Progenitor cell of endocrine pancreas (in vitro differentiated cells): ENCODE measurements around a stretch of chr6.

DNA sequence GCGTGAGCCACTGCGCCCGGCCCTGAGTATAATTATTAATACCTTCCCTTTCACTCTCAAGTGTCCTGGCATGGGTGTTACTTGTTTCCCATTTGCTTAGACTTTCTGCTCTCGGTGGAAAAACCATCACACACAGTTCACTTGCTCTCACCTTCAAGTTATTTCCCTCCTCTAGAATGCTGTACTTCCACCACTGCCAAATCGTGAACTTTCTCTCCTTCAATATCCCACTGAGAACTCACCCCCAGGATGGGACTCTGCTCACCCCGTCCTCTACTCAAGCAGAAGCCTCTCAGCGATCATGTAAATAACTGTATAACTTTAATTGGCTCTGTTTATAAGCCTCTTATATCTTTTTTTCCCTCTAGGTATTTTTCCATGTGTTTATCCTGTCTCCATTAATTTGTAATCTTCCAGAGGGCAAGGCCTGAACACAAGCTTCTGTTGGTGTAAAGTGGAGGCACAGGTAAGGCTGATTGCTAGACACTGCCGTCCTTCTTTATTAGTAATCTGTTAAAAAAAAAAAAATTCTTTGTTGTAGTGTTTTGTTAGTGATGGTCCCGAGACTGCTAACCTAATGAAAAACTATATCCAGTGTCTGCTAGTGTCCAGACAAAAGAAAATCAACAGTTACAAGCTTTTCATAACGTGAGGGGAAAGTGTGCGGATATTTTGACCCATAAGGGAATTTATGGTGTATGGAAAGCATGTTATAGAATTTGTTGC, 4.4 kb upstream of the HIVEP1 start:
- PRO-cap, result no peak

GRCh38 chr6:12203012-12203522, 87.1 kb upstream of the EDN1 start:
- PRO-cap, result bidirectional peak, plus-strand start at chr6:12203355, minus-strand start at chr6:12203162

DNA sequence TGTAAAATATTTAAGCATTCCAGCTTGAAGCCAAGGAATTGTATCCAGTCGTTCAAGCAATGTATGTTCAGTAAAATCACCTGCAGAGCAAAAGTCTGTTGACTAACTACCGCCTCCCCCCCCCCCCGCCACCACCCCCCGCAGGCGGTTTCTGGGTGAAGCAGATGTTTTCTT, 829 bp downstream of the EDN1 start:
- PRO-cap, result no peak

DNA sequence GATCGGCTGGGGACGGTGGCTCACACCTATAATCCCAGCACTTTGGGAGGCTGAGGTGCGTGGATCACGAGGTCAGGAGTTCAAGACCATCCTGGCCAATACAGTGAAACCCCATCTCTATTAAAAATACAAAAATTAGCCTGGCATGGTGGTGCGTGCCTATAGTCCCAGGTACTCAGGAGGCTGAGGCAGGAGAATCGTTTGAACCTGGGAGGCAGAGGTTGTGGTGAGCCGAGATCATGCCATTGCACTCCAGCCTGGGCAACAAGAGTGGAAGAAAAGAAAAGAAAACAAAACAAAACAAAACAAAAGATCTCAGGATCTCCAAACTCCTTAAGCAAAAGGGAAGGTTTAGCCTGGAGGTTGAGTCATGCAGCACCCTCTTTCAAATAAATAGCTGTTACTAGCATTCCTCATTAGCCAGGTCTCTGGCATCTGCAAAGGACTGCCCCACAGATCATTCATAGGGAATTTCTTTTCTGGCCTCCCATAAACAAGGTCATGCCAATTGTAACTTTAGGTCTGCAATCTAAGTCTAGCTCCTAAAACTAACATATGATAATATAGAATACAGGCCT, 37.1 kb downstream of the EDN1 start:
- PRO-cap, result no peak

DNA sequence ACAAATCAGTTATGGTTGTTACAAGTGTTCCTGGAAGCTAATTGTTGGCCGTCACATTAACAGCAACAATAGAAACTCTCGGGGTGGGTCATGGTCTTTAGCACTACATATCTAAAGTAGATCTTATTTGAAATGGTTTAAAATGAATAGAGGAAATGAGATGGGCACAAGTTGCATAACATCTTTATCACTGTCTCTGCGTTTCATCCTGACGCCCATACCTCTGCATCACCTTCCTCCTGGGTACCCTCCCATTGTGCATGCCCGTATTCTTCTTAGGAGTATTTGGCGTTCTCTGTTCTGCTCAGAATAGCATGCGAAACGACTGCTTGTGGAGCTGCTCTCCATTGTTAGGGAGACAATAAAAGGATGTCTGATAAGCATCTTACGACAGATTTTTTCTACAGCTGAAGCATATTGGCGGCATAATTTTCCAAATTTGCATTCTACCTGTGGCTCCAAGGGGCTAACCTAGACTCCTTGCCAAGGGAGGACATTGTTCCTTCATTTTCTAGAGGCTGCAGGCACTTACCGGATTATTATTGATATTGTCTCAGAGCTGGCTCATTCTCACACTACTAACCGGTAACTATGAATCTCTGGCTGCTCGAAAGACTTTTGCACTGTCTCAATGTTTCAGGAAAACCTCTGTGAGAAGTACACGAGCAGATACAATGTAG, 118.6 kb downstream of the EDN1 start:
- PRO-cap, result no peak

DNA sequence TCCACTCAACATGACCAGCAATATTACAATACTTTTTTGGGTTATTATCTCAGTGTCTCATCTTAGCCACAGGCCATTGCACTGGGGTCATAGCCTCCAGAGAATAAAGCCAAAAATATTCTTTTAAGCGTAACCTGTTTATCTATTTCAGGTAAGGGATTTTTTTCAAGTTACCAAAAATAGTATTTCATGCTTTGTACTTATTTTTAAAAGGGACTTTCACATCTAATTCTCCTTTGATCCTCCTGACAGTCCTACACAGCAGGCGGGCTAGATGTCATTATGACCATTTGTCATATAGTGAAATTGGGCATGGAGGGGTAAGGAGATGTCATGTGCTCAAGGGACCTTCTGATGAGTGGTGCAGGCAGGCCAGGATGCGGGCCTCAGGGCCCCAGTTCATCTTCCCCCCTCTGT, 69.0 kb downstream of the TBC1D7 start:
- PRO-cap, result no peak

GRCh38 chr6:13289593-13290734, 38.4 kb downstream of the TBC1D7 start:
- PRO-cap, result no peak

DNA sequence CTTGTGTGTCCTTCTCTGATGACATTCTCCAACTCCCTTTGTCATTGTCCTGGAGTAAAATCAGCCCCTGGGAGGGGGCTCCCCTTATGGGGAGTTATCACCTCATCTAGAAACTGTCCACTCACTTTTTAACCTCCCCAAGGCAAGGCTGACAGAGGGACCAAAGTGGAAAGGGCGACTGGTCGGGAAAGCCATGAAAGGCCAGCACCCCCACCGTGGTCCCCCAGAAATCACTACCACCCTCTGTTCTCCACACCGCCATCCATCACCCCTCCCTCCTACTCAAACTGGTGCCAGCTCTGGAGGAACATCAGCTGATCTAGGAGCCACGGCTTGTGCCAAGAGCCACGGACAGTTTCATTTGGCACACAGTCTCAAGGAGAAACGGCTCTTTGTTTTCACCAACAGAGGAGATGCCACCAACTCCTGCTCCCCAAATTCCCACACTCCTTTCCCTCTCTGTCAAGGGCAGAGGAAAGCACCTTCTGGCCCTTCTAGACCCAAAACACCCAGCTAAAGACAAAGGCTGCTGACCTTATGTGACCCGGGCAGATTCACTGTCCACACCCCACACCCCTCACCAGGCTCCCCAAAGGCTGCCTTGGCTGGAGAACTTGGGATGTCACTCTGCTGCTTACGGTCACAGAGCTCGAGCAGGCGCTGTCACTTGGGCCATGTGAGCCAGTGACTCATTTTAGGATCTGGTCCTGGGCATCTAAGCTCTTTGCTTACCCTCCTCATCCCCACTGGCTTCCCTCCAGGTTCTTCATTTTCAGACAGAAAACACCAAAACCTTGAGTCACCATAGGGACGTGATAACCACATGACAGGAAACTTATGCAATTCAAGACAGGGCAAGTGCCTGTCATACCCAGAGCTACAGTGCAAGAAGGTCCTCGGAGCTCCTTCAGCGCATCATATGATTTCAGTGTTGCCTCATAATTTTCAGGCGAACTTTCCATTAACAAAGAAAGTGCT, 25.9 kb downstream of the TBC1D7 start:
- PRO-cap, result no peak

DNA sequence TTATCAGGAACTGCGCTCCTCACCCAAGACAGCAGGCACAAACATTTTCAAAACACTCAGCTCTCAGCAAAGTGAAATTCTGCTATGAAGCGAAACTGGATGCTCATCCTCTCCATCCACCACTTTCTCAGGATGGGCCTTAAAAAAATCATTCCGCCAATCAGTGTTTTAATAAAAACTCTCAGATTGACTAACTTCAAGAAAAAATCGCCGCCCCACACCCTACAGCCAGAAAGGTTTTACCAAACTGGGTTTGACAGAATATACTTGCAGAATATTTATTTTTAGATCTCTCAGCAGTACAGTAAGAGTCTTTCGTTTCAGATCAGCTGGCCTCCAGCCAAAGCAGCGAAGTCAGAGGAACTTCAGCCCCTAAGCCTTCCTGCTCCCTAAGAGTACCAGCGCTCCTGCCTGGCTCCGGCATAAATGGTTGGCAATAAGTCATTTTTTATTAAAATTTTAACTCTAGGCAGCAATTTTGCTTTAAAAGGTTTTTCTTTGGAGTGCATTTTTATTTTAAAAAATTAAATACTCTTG, 24.7 kb downstream of the TBC1D7 start:
- PRO-cap, result no peak

GRCh38 chr6:13327694-13328022, 679 bp downstream of the TBC1D7 start:
- PRO-cap, result unidirectional peak, minus-strand start at chr6:13327853

DNA sequence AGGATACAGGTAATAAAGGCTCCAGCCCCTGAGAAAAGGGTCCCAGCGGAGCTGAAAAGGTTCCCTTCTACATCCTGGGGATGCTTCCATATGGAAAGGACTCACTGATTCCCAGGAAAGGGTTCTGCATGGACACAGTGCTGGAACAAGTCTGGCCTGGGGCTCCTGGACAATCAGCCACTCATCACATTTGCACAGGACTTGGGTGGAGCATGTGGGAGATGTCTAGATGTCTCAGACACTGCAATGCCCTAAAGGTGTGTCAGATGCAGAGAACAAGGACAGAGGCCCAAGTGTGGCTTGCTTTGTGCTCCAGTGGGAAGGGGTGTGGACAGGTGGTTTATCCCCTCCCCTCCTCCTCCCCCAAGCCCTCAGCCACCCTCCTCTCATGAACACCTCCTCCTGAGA, 53.1 kb upstream of the TBC1D7 start:
- PRO-cap, result no peak

DNA sequence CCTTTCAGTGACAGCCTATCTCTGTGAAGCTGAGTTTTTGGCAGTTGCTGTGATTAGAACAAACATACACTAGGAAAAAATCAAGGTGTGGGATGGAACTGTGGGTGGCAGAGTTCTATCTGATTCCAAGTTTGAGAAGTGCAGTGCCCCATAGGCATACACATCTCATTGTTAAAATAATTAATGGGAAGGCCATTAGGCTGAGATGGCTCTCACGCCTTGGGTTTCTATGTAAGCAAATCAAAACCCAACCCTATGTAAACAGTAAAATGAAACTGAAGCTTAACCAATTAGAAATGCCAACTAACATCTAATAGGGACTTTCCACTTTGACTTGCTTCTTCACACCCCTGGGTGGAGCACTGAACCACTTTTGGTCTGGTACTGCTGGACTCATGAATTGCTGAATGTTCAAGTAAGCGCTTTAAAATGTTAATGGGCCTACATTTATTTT, 55.1 kb upstream of the TBC1D7 start:
- PRO-cap, result no peak

GRCh38 chr6:13398532-13398908, 70.2 kb upstream of the TBC1D7 start:
- PRO-cap, result no peak

- PRO-cap, result no peak
Measured at GRCh38 chr6:13405949-13406585, 77.7 kb upstream of the TBC1D7 start.

GRCh38 chr6:13415065-13415719, 72.2 kb downstream of the GFOD1 start:
- PRO-cap, result no peak

DNA sequence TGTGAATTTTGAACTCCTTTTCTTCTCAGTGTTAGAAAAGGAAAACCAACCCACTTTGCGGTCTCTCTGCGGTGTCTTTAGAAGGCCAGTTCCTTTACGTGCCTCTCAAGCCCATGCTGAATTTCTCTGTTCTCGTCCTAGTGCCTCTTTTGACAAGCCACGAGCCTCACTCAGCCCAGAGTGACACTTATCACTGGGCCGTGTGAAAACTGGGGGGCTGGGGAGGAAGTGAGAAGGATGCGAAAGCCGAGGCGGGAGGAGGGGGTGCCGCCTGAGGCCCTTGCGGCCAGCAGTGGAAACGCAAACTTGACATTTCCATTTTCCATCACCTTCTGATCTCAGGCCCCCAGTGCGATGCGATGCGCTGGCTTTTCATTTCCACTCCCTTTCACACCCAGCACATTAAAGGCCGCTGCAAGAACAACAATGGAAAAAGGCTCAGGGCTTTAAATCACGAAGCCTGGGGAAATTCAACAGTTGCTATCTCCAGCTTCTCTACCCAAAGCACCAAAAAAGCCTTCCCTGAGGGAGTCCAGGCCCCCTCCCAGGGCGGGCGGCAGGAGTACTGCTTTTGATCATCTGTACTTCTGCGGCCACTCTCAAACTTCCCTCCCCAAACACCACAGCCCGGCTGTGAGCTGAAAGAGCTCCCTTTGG, 59.1 kb downstream of the GFOD1 start:
- PRO-cap, result no peak

- PRO-cap, result no peak
Measured at GRCh38 chr6:13434771-13435231, 52.6 kb downstream of the GFOD1 start.

- PRO-cap, result no peak
Measured at GRCh38 chr6:13454500-13455347, 32.7 kb downstream of the GFOD1 start.

DNA sequence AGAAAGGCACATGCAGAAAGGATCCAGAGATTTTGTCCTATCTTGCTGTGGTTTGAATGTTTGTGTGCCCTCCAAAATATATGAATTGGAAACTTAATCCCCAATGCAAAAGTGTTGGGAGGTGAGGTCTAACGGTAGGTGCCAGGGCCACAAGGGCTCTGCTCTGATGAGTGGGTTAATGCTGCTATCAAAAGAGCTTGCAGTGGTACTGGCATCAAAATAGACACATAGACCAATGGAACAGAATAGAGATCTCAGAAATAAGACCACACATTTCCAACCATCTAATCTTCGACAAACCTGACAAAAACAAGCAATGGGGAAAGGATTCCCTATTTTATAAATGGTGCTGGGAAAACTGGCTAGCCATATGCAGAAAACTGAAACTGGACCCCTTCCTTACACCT, 28.5 kb downstream of the GFOD1 start:
- PRO-cap, result no peak

DNA sequence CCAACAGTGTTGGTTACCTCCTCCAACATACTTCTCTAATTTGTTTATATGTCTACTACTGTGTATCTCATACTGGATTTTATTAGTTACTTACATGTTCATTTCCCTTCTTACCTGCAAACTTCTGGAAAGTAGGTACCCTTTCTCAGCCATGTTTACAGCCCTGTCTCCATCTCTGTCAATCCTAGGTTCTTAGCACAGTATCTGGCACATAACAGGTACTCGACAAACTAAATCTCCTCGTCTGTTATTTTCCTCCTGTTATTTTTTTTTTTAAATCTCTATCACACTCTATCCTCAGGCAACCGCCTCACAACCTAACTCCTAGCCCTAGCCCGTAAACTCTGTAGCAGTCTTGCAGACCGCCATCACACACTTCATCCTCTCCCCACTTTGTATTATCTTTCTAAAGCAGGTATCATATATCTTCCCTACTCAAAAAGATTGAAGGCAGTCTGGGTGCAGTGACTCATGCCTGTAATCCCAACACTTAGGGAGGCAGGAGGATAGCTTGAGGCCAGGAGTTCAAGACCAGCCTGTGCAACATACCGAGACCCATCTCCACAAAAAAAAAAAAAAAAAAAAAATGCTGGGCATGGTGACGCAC, 23.1 kb downstream of the RANBP9 start:
- PRO-cap, result no peak